Foreskin fibroblast (primary cell): ENCODE measurements around a stretch of chr1.

DNA sequence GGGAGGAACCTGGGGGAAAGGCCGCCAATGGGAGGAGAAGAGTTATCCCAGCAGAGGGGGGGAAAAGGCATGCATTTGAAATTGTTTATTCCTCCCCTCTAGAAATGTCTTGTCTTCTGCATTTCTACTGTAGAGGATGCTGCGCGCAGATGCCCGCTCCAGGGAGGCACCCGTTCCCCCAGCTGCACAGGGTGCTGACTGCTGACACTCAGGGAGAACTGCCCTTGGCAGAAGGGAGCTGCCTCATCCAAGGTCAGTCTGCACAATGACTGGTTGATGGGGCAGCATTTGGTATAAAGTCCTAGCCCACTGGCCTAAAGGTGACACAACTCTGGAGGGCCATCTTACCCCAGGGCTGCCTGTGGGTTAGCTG is 29.0 kb downstream of the DHCR24 start:
- RRBS: no CpG with 5 or more reads among the region's 5 CpGs

- RRBS: no CpG with 5 or more reads among the region's 2 CpGs
These were observed 27.8 kb downstream of the DHCR24 start for GRCh38 chr1:54859142-54859562.

DNA sequence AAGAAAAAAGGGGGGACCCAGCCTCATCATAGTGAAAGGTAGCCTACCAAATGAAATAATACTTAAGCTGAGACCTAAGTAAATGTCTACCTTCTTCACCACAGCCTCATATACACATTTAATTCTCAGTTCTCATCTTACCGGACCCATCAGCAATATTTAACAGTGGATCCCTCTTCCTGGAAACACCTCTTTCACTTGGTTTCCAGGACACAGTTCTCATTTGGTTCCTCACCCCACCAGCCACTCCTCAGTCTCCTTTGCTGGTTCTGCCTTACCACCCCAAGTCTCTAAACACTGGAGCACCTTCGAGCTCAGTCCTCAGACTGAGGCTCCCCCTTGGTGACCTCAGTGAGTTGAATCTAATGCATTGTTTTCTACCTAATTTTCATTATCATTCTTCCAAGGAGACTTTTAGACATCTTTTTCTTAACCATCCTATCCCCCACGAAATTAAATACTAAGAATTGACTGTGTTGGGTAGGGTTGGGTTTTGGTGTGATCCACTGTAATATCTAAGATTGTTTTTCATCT is 19.1 kb downstream of the USP24 start:
- RRBS: no CpG with 5 or more reads among the region's 3 CpGs

GRCh38 chr1:55328979-55329599 is 113.9 kb upstream of the USP24 start:
- RRBS: 6% methylated on average over 2 of the region's 8 CpGs

- RRBS: no CpG with 5 or more reads among the region's 3 CpGs
These were observed 293.7 kb downstream of the PLPP3 start for GRCh38 chr1:56285659-56286029.

DNA sequence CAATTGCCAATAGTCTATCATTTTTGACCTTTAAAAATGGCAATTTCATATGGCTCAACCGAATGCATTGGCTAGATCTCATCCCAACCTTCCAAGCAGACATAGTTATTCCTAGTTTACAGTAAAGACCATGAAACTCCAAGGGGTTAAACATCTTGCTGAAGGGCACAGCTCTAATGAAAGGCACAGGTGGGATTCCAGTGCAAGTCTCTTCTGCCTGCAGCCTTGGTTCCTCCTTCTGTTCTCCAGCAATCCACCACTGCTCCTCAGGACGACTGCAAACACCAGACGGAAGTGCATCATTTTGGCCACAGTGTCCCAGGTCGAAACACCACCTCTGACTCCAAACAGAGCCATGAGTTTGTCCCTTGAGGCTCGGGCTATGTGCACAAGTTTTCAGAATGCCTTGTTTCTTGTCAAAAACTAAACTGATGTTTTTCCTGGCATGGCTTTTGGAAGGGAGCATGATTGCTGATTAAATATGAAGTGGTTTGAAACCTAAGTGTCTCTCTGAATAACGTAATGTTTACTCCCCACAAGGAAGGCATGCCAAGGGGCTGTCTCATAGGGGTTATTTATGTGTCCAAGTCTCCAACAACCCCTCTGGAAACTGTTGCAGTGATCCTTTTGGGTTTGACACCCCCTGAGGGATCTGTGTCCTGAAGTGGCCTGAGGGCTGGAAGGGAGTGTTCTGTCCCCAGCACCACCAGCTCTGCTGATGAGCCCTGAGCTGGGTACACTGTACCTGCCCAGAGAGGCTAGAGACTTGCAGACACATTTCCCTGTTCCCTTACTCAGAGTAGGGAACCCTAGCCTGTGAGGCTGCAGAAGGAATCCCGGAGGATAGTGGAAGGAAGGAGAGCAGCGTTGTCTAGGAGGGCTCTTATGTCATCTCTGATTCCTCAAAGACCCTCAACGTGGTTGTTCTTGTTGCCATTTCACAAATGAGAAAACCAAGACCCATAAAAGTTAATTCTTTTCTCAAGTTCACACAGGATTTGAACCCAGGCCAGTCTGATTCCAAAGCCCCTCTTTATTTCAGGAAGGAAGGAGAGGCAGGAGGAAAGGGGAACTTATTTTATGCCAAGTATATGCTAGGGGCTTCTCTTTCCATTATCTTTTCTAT is 132.7 kb downstream of the PLPP3 start:
- RRBS: no CpG with 5 or more reads among the region's 9 CpGs

- RRBS: no CpG with 5 or more reads among the region's 9 CpGs
These were observed 83.1 kb downstream of the PLPP3 start for GRCh38 chr1:56496162-56496848.

GRCh38 chr1:56502606-56503188 is 76.7 kb downstream of the PLPP3 start:
- RRBS: no CpG with 5 or more reads among the region's 7 CpGs

DNA sequence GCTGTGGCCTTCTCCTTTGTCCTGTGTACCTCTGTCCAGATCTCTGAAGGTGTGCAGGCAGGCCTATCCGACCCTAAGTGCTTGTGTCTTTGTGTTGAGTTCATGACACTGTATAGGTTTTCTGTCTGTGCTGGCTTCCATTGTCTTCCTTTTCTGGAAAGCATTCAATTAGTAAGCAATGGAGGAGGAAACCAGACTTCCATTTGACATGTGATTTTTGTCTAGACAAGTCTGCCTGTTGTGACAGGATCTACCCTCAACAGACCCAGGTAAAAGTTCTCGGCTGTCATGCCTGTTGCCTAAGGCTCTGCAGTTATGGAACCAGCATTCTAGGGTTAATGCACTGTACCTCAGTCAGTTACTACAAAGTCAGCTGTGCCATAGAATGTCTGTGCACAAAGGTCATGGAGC is 72.5 kb downstream of the PLPP3 start:
- RRBS: no CpG with 5 or more reads among the region's 2 CpGs

DNA sequence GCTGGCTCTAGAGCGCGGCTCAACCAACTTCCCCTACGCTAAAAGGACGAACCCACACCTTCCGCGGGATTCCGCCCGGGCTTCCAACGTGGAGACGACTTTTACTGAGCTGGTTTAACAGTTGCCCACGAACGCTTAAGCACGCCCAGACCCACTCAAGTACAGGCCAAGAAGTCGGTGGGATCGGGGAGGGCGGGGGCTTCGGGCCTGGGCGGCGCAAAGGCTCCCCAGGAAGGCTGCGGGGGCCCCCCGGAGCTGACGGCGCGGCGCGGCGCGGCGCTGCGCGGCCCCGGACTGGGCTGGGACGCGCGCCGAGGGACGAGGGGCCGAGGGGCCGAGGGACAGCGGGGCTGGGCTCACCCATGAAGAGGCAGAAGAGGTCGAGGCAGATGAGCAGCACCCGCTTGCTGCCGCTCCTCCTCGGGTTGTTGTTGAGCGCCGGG is 824 bp downstream of the PLPP3 start:
- RRBS: 1% methylated on average over 12 of the region's 46 CpGs

- RRBS: no CpG with 5 or more reads among the region's 15 CpGs
These were observed 606 bp upstream of the PRKAA2 start for GRCh38 chr1:56644496-56644920.

DNA sequence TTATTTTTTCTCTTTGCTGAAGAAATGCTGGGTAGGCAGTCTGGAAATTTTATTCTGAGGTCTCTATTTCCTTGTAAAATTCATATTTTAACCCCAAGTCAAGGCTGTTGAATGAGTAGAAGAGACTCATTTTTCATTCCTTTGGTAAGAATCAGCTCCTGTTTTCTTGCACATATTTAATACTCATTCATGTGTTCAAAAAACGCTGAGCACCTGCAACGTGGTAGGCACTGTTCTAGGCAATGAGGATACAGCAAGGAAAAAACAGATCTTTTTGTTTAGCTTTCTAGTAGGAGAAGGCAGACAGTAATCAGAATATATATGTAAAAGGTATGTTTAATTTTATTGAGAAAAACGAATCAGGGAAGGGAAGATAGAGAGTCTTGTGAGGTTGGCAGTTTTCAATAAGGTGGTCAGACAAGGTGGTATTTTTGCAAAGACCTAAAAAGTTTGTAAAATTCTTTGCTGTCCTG is 1.6 kb downstream of the PRKAA2 start:
- RRBS: no CpG with 5 or more reads among the region's 3 CpGs

DNA sequence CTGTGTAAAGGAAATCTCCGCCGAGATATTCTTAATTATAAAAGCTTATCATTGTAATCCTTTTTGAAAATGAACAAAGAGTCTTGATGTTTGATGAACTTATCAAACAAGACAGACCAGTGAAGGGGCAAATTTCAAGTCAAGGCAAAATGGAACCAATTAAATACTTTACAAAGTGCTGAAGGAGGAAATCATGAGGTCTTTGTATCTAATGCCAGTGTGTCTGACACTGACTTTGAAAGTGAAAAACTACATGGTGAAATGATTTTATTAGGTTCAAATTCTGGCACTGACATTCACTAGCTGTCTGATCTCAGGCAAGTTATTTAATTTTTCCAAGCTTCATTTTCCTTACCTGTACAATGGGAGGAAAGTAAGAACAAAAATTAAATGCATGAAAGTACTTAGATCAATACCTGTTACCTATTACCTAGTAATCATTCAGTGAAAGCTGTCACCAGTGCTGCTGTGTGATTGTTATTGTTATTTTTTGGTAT is 1.4 kb downstream of the C8A start:
- RRBS: no CpG with 5 or more reads among the region's 2 CpGs

- RRBS: no CpG with 5 or more reads among the region's 3 CpGs
These were observed 42.6 kb downstream of the C8A start for GRCh38 chr1:56897178-56897578.

GRCh38 chr1:56961240-56961939 is 4.4 kb downstream of the C8B start:
- RRBS: no CpG with 5 or more reads among the region's 12 CpGs

DNA sequence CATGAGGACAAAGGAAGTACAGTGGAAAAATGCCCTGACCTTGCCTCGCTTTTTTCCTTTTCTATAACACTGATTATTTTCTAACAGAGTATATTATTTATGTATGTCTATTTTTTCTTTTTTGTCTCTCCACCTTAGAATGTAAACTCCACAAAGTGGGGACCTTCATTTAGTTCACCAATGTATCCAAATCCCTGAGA is 161.5 kb upstream of the C8B start:
- RRBS: no CpG with 5 or more reads among the region's 1 CpG

GRCh38 chr1:57271069-57271754 is 152.6 kb downstream of the DAB1 start:
- RRBS: no CpG with 5 or more reads among the region's 7 CpGs

- RRBS: no CpG with 5 or more reads among the region's 3 CpGs
These were observed 145.3 kb downstream of the DAB1 start for GRCh38 chr1:57278645-57278895.

GRCh38 chr1:57343635-57343836 is 80.3 kb downstream of the DAB1 start:
- RRBS: no CpG with 5 or more reads among the region's 14 CpGs

- RRBS: no CpG with 5 or more reads among the region's 29 CpGs
These were observed 272.1 kb downstream of the OMA1 start for GRCh38 chr1:58274298-58274876.